ENCODE results near the genes LCA5L and MX2.

- RRBS: no CpG with 5 or more reads among the region's 6 CpGs
CAGE:
- cytosol, long polyA plus RNA: no peak
- long polyA plus RNA: no peak
- nucleus, long polyA plus RNA: no peak
Observed at GRCh38 chr21:38341296-38342075, 84.7 kb downstream of the KCNJ15 start.

GRCh38 chr21:38382489-38383686 lies 115.4 kb downstream of the ERG start:
- RRBS: no CpG with 5 or more reads among the region's 23 CpGs
CAGE:
- cytosol, long polyA plus RNA: no peak
- long polyA plus RNA: no peak
- nucleus, long polyA plus RNA: no peak

- RRBS: no CpG with 5 or more reads among the region's 5 CpGs
CAGE:
- cytosol, long polyA plus RNA: no peak
- long polyA plus RNA: no peak
- nucleus, long polyA plus RNA: no peak
Observed at GRCh38 chr21:38488958-38489150, 9.4 kb downstream of the ERG start.

DNA sequence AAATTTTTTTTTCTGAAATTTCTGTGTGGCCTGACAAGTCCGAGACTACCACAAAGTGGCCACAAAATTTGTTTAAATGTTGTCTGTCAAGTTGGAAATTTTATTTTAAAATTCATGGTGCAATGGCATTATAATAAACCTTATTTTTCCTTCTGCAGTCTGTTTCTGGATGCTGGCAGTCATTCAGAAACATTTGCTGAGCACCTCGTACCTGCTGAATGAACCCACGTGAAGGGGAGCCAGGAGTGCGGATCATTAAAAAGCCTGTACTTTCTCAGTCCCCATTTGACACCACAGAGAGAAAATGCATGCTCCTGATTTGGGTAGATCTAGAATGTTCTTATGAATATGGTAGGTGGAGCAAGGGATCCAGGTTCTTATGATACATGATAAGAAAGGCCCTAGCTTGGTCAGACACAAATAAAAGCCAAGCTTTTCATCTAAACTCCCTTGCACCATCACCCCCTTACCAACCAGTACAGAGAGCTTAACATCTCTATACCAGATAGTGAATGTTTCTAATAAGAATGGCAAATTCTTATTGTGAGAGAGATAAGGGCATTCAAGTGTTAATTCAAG lies 19.4 kb upstream of the ETS2 start:
- RRBS: no CpG with 5 or more reads among the region's 4 CpGs
CAGE:
- cytosol, long polyA plus RNA: no peak
- long polyA plus RNA: no peak
- nucleus, long polyA plus RNA: no peak

DNA sequence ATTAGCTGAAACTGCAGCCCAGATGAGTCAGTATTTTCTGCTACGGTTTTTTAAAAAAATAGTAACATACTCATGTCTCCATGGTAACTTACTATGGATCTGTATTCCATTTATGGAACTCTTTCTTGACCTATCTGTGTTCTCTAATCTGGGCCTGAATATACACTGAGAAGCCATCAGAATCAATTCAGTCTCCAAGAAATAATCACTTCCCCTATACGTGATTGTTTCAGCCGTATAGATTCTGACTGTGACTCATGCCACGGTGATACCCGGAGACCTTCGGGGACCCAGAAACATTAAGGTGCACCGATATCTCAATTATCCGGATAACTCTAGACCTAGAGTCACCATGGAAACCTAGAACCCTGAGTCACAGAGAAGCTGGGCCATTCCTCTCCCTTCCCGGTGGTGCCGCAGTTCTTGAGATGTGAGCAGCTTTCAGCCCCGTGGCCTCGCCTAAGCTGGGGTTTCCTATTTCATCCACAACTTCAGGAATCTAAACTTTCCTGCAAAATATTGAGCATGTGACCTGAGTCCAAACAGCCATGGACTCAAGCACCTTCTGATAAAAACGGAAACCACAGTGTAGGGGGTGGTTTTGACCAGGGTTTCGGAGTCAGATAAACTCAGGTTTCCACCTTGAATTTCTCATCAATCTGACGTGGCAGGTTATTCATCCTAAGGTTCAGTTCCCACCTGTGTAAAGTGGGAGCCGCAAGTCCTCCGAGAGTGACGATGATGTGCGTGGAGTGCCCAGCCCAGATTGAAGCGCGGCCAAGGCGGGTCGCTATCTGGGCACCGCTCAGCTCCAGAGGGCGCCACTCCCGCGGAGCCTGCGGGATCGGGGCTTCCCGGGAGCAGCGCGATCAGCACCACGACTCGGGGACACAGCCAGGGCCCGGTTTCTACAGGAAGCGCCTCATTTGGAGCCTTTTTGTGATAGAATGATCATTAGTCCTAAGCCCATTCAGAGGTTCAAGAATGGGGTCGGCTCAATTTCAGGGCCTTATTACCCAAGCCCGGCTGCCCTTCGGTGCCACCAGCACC lies 1.0 kb upstream of the ETS2 start:
- RRBS: 54% methylated on average over 11 of the region's 39 CpGs
CAGE:
- cytosol, long polyA plus RNA: no peak
- long polyA plus RNA: no peak
- nucleus, long polyA plus RNA: start-site peak on the plus strand centred at position 974 of the sequence, 444 bp wide, 14 and 17 reads in 2 replicates

GRCh38 chr21:38806210-38807245 lies 799 bp downstream of the ETS2 start:
- RRBS: under 1% methylated on average over 27 of the region's 75 CpGs
CAGE:
- cytosol, long polyA plus RNA: no peak
- long polyA plus RNA: no peak
- nucleus, long polyA plus RNA: start-site peak on the plus strand at chr21:38806659-38806873, 21 and 19 reads in 2 replicates

DNA sequence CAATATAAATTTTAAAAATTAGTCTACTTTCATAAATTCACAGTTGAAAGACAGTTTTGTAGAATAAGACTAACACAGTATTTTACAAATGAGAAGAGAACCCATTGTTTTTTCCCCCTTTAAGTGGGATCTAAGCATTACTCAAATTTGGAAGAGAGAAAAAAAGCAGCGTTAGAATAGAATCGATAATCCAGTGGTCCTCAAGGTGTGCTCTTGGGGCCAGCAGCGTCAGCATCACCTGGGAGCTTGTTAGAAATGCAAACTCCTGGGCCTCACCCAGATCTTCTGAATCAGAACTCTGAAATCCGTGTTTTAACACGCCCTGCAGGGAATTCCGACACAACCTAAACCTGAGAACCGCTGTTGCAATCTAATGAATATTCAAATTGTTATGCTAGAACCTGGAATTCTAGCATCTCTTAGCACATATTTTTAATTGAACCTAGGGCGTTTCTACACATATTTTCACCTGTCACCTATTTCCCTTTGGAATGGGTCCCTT lies 175.8 kb downstream of the PSMG1 start:
- RRBS: no CpG with 5 or more reads among the region's 8 CpGs
CAGE:
- cytosol, long polyA plus RNA: no peak
- long polyA plus RNA: no peak
- nucleus, long polyA plus RNA: no peak

- RRBS: no CpG with 5 or more reads among the region's 19 CpGs
CAGE:
- cytosol, long polyA plus RNA: no peak
- long polyA plus RNA: no peak
- nucleus, long polyA plus RNA: no peak
Observed at GRCh38 chr21:39020976-39021759, 162.1 kb downstream of the PSMG1 start.

DNA sequence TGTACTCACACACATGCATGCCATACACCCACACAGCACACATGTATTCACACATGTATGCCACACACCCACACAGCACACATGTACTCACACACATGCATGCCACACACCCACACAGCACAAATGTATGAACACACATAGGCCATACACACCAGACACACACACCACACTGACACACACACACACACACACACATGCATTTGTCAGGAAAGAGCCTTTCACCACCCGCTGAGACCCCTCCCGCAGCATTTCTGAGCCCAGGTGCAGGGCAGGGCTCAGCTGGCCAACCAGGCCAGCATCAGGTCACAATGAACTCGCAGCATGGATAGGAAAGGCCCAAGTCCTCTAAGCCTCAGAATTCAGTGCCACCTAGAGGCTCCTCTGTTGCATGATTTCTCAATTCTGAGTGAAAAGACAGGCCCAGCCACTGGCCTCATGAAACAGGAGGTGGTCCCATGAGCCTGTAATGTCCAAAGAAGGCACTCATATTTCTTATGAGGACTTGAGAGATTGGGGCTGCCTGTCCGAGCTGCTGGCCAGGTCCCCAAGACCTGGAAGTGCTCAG lies 57.4 kb downstream of the PSMG1 start:
- RRBS: no CpG with 5 or more reads among the region's 4 CpGs
CAGE:
- cytosol, long polyA plus RNA: no peak
- long polyA plus RNA: no peak
- nucleus, long polyA plus RNA: no peak

DNA sequence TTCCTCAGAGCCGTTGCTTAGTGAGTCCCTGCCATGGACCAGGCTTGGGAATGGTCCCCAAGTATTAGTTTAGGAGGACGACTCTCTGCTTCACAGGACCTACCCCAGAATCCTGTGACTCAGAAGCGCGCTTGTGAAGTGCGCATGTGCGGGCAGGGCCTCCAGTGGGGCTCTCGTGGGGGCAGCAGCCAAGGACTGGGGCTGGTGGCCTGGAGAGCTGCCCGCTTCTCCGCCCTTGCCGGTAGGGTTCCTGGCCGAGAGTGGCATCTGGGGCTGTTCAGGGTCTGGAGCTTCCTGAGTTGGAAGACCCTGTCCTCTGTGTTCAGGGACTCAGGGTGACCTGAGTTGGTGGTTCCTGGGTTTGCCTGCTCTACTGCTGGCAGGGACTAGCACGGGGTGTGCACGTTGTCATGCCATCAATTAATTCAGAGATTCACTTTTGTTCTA lies 6.2 kb downstream of the GET1 start:
- RRBS: no CpG with 5 or more reads among the region's 13 CpGs
CAGE:
- cytosol, long polyA plus RNA: no peak
- long polyA plus RNA: no peak
- nucleus, long polyA plus RNA: no peak

- RRBS: 2% methylated on average over 7 of the region's 20 CpGs
CAGE:
- cytosol, long polyA plus RNA: no peak
- long polyA plus RNA: no peak
- nucleus, long polyA plus RNA: no peak
Observed at GRCh38 chr21:39388549-39388883, 8.4 kb downstream of the GET1 start.

DNA sequence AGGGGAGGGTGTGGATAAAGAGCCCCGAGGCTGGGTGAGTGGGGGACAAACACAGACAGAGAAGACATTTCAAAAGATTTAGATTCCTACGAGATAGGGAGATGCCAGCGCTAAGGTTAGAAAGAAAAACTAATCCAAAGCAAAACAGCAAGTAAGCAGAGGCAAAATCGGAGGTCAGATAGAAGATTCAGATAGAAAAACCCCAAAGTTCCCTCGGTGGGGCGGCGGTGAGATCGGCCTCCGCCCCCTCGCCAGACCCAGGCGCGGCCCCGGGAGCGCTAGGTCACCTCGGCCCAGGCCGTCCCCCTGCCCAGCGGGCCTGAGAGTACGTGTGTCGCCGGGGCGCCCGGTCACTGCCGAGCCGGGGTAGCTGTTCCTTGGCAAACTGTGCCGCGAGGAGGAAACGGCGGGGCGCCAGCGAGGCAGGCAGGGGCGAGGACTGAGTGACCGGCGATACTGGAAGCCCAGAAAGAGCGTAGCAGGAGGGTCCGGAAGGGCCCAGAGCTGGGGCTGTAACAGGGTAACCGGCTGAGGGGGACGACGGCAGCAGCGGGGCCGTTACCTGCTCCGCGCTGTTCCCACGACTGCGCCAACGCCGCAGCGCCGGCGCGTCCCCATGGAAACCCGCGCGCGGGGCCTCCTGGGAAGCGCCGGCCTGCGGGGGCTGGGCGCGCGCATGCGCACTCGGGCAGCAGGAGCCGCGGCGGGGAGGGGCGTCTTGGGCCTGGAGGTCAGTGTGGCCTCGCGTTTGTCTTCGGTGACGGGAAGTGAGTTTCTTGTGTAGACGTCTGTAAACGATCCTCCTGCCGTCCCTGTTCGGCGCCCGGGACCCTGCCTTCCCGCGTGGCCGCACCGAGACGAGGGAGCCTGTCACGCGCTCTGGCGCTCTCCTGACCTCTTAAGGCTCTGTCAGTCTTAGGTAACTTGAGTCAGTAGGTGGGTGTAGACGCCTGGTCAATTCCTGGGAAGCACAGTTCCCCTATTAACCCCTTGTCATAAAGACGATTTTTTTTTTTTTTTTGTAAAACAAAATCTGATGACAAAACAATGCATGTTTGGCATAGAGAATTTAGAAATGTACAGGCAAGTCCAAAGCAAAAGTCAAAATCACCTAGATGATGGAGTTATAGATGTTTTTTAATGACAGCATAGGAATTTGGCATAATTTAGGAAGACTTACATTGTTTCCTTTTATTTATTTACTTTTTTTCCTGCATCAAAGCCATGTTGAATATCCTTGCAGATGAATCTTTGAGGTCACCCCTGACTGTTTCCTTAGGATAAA lies at the start of gene LCA5L:
Gene LCA5L, minus strand, starts transcription at position 616 of the 1,285 bp plus-strand sequence.
- RRBS: 1% methylated on average over 36 of the region's 86 CpGs
CAGE:
- cytosol, long polyA plus RNA: start-site peak on the plus strand centred at position 698 of the sequence, 47 bp wide, 25 and 18 reads in 2 replicates
- long polyA plus RNA: start-site peak on the plus strand centred at position 705 of the sequence, 76 bp wide, 33 and 28 reads in 2 replicates
- nucleus, long polyA plus RNA: no peak

DNA sequence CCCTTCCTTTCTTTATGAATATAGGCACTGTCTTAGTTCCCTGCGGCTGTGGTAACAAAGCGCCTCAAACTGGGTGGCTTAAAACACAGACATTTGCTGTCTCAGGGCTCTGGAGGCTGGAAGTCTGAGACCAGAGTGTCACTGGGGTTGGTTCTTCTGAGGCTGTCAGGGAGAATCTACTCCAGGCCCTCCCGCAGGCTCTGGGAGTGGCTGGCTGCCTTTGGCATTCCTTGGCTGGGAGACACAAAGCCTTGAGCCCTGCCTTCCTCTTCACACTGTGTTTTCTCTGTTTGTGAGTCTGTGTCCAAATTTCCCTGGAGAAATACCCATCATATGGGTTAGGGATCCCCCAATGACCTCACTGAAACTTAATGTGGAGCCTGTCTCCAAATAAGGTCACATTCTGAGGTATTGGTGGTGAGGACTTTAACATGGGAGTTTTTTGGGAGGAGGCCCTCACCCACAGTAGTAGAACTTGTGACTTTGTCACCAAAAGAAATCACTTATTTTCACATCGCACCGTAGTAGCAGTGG lies 38.5 kb downstream of the B3GALT5 start:
- RRBS: no CpG with 5 or more reads among the region's 5 CpGs
CAGE:
- cytosol, long polyA plus RNA: no peak
- long polyA plus RNA: no peak
- nucleus, long polyA plus RNA: no peak

DNA sequence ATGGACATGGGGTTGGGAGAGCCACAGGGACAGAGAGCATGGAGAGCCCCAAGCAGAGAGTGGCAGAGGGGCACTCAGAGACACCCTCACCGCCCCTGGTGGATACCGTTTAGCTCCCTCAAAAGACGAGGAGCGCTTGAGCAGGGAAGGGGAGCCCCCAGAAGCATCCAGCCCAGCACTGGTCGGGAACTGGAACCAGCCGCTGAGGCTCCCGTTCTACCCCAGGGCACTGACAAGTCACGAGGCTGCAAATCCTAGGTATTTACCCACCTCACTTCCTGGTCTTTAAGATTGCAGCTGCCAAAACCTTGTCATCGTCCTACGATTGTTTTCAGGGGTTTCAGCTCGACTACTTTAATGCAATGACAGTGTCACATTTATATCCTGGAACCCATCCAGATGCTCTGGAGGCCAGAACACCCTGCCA lies 20.9 kb upstream of the BACE2 start:
- RRBS: no CpG with 5 or more reads among the region's 11 CpGs
CAGE:
- cytosol, long polyA plus RNA: no peak
- long polyA plus RNA: no peak
- nucleus, long polyA plus RNA: no peak

DNA sequence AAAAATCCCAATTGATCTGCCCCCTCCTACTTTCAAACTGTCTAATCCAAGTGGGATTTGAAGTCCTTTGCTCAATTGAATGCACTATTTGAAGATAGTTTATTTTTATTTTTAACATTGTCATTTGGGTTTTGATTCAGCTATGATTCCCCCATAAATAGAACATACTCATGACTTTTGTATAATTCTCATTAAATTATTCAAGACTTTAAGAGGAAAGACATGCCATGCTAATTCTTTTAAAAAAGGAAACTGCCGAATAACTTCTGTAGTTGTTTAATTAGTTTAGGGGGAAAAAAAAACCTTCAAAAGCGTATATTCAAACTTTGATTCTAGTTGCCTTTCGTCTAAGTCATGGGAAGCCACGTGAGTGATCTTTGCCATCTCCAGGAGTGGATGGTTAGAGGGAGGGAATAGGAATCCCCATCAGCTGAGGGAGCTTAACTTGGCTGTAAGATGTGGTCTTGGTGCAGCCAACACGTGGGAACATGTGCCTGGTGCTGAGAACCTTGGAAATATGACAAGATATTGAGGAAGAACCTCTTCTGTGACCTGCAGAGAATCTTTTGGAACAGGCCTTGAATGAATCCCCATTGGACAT lies 1.6 kb downstream of the BACE2 start:
- RRBS: no CpG with 5 or more reads among the region's 5 CpGs
CAGE:
- cytosol, long polyA plus RNA: no peak
- long polyA plus RNA: no peak
- nucleus, long polyA plus RNA: no peak

GRCh38 chr21:41222591-41222950 lies 54.6 kb downstream of the BACE2 start:
- RRBS: 94% methylated on average over 3 of the region's 8 CpGs
CAGE:
- cytosol, long polyA plus RNA: no peak
- long polyA plus RNA: no peak
- nucleus, long polyA plus RNA: no peak

DNA sequence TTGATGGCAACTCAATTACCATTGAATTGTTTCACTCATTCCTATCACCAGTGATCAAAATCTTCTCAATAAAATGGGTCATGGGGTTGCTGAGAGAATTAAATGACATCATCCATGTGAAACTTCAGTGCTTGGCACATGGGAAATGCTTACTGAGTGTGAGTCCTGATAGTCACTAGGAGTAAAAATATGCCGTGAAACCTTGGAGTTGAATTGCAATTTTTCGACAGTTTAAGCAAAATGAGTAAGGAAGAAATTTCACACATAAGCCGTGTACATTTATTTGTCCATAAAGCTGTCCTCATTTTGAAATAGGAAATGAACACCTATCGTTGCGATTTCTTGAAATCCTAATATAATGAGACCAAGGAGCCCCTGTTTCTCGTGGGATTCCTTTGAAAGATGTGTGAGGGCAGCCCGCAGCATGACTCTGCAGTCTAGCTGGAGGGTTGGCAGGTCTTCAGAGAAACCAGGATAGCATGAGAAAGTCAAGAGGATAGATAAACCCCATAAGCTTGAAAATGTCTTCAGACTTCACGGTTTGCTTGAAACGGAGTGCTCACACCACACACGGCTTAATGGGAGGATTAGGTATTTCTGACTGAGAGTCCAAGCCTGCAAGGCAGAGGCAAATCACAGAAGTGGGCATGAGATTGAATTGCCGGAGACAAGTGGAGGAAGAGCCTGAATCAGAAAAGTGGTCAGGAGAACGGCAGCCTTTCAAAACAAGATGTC lies 59.0 kb upstream of the FAM3B start:
- RRBS: no CpG with 5 or more reads among the region's 12 CpGs
CAGE:
- cytosol, long polyA plus RNA: no peak
- long polyA plus RNA: no peak
- nucleus, long polyA plus RNA: no peak

- RRBS: no CpG with 5 or more reads among the region's 21 CpGs
CAGE:
- cytosol, long polyA plus RNA: no peak
- long polyA plus RNA: no peak
- nucleus, long polyA plus RNA: no peak
Observed at GRCh38 chr21:41361419-41362175, at the start of gene MX2. Gene MX2 (plus strand): TSS chr21:41362027.

- RRBS: no CpG with 5 or more reads among the region's 9 CpGs
CAGE:
- cytosol, long polyA plus RNA: no peak
- long polyA plus RNA: no peak
- nucleus, long polyA plus RNA: no peak
Observed at GRCh38 chr21:41468284-41468814, 39.6 kb downstream of the TMPRSS2 start.

GRCh38 chr21:41506958-41507418 lies 970 bp downstream of the TMPRSS2 start:
- RRBS: 2% methylated on average over 9 of the region's 35 CpGs
CAGE:
- cytosol, long polyA plus RNA: no peak
- long polyA plus RNA: no peak
- nucleus, long polyA plus RNA: no peak

Measured in IMR-90 (cell line).